Bronchus fibroblast of lung (primary cell): ENCODE measurements around a stretch of chr1.

DNA sequence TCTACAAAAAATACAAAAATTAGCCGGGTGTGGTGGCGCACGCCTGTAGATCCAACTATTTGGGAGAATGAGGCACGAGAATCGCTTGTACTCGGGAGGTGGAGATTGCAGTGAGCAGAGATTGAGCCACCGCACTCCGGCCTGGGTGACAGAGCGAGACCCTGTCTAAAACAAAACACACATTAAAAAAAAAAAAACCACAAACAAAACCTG is 1.4 kb upstream of the CDC14A start:
- RAMPAGE, long total RNA, result no peak

- RAMPAGE, long total RNA, result no peak
Measured at GRCh38 chr1:100357126-100357598, 4.9 kb downstream of the CDC14A start.

GRCh38 chr1:100463805-100464054 is 74.2 kb upstream of the GPR88 start:
- RAMPAGE, long total RNA, result no peak

GRCh38 chr1:100485588-100486305 is 52.2 kb upstream of the GPR88 start:
- RAMPAGE, long total RNA, result no peak

- RAMPAGE, long total RNA, result no peak
Measured at GRCh38 chr1:100731257-100731548, 11.7 kb downstream of the VCAM1 start.

GRCh38 chr1:100949164-100950072 is 53.5 kb downstream of the SLC30A7 start:
- RAMPAGE, long total RNA, result no peak

- RAMPAGE, long total RNA, result no peak
Measured at GRCh38 chr1:101020556-101021017, 5.0 kb downstream of the DPH5 start.

DNA sequence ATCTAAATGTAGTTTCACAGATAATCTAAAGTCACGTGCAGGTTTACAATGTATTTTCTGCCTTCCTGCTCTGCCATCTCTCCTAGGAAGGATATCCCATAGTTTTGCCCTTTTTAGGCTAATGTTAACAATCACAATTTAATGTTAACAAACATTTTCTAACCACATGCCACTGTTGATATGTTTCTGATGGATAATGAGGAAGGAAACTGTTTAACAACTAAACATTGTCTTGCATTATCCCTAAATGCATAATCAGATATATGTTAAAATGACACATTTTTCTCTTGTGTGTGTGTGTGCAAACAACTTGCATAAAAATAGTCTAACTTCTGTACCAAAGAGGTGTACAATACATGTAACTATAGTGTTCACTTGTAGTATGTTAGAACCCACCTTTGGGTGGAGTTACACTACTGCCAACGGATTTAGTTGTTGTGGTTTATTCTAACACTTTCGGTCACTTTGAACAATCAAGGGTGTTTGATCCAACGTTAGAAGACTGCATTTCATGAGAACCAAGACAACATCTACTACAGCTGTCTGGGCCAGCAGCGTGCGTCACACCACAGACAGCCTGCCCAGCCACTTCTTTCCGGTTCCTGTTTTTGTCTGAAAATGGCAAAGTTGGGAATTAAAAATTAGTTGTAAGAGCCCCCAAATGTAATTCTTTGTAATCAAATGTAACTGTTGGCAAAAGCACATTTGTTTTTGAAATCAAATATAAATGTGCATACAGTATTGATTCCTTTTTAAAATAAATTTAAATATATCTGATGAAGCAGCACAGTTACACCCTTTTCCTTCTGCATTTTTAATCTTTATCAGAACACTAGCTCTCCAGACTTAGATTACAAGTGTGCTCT is 86.4 kb upstream of the DPH5 start:
- RAMPAGE, long total RNA, result no peak

DNA sequence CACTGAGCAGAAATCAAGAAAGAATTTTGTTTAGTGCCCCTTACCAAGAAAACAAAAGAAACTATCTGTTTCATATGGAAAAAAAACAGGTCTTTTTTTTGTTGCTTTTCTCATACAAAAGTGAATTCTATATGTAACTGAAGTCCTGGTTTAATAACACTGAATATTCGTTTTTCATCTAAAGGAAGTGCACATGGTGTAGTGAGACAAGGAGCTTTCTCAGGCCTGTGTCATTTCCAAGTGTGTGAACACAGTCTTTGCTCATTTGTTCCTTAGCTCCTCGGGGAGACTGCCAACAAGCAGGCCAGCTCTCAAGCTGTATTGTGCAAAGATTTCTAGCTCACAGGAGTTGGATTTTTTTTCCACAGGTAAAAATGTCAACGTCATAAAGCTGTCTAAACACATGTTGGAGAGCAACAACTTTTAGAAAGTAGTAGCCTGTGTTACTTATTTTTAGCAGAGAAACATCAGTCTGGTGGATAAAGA is 87.9 kb upstream of the S1PR1 start:
- RAMPAGE, long total RNA, result no peak

DNA sequence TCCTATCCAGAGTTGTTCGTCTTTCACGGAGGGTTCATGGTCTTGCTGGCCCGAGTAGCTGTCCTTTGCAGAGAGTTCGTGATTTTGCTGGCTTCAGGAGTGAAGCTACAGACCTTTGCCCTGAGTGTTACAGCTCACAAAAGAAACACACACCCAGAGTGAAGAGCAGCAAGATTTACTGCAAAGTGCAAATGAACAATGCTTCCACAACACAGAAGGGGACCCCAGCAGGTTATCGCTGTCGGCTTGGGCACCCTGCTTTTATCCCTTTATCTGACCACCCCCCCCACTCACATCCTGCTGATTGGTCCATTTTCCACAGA is 658.0 kb downstream of the AMY1C start:
- RAMPAGE, long total RNA, result no peak

- RAMPAGE, long total RNA, result no peak
Measured at GRCh38 chr1:107626382-107627528, 338.2 kb downstream of the VAV3 start.

DNA sequence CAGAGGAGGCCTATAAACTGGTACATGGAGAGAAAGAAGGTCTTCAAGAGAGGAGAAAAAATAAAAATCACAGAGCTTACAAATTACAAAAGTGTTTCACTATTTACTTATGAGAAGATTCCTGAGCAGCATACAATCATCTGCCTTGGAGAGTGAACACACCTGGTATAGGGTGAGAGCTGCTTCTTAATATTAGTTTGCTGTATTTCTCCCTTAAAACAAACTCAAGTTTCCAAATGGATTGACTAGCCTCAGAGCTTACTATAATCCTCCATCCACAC is 278.7 kb downstream of the VAV3 start:
- RAMPAGE, long total RNA, result no peak

DNA sequence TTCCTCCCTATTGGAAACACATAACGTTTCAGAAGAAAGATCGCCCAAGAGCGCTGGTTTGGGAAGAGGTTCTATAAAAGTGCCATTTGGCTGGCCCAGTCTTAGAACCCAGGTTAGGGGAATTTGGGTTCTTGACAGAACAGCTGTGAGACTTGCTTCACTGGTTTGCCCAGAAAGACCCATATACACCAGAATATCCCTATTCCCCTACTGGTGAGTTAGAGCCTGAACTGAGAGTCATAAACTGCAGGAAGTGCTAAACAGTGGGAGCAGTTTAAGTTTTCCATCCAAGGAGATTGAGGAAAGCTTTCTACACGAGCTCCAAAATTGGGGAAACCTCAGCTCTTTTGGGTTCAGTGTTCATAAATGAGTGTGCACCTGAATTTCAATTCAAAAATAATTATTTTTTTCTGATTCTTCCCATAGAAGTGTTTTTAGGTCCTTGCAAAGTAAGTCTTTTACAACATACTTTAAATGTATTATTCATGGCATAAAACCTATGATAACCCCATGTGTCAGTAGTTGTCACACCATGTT is 275.2 kb downstream of the VAV3 start:
- RAMPAGE, long total RNA, result no peak

DNA sequence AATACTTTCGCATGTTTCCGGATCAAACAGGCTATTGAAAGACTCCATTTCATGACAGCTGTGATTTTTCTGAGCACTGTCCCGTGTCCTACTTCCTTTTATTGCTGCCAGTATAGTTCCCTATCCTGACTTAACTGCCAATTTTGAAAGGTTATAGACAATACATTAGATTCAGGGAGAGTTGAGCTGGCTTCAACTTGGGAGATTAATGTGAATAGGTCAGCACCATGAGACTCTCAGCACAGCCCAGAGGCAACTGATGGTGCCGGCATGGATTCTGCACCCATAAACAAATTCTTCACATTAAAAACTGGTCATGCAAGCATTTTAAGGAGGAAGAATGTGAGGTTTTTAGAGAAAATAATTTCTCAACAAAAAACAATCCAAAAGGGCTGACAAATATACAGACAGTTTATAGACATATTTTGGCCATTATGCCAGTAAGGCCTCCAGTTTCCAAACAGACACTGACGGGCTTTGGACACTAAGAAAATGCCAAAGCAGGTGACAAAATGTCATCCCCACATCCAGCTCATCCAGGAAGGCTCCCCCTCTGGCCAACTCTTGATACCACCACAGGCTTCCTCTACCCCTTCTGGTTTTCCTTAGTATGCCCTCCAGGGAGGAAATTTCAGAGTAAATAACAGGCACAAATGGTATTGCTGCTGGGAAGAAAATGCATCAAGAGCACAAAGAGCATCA is 225.5 kb downstream of the VAV3 start:
- RAMPAGE, long total RNA, result no peak

- RAMPAGE, long total RNA, result no peak
Measured at GRCh38 chr1:107896898-107897198, 68.1 kb downstream of the VAV3 start.

DNA sequence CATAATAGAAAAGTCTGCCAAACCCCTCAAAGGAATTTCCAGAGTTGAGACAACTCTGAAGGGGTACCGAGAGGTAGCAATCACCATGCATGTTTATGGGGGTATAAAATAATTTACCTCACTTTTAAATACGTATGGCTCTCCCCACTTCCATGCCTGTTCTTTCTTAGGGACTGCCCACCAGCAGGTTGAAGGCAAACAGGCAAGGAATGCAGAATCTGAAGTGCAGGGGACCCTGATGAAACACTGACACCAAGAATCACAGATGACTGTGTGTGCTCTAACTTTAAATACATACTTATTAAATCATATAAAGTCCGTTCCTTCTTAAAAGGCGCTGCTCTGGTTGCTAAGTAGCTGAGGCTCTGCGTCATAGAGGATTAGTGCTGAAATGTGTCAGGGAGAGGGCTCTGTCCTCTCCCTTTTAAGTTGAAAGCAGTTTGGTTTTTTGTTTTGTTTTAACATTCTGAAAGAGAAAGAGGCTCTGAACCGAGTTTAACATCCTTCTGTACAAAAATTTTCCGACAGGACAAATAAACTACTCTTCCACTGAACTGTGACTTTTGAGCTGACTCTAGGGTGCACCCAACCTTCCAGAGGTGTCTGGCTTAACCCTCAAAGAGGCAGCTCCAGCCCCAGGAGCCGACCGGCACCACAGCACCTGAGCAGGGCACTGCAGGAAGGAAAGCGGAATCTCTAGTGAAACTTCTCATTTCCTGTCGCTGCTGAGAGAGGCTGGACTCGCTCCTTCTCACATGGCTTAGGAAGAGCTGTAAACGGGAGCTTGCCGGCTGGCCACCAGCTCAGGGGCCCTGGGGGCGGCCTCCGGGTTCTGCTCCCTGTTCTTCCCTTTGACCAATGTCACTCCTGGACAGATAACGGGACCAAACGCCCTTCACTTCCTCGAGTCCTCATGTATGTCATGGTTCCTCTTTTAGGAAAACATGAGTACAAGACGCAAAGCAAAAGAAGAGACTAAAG is 1.4 kb downstream of the VAV3 start:
- RAMPAGE, long total RNA, result no peak

DNA sequence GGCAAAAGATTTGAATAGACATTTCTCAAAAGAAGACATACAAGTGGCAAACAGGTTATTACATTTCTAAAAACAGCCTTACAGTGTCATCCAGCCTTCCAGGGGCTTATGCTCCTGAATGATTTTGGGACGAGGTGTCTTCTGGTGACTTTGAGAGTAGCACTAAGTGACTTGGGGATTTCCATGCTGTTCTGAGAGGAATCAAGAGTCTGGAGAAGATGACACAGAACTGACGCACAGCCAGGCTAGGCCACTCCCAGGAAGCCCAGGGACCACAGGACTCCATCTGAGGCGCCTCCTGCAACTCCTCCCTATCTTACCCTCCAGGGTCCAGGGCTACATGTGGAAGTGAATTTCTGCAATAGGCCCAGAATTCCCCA is 92.5 kb downstream of the SLC25A24 start:
- RAMPAGE, long total RNA, result no peak

GRCh38 chr1:108695942-108696556 is 3.9 kb downstream of the PRPF38B start:
- RAMPAGE, long total RNA, result no peak

- RAMPAGE, long total RNA, result no peak
Measured at GRCh38 chr1:108703693-108704541, 8.8 kb upstream of the FNDC7 start.

- RAMPAGE, long total RNA, result no peak
Measured at GRCh38 chr1:108852541-108852924, 4.4 kb downstream of the AKNAD1 start.